ENCODE measurements around a stretch of chr10.

DNA sequence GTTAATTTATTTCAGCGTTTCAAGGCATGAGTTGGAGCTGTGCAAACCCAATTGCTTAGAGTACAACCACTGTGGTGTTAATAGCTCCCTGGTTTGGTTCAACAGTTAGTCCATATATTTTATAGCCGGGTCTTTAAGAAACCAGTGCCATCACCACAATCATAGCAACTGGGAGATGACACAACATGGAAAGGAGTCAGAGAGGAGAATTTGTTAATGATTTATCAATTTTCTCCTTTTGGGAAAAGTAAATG is 120.1 kb downstream of the ARID5B start:
- PRO-cap, result no peak
- RAMPAGE, long total RNA, result no peak

DNA sequence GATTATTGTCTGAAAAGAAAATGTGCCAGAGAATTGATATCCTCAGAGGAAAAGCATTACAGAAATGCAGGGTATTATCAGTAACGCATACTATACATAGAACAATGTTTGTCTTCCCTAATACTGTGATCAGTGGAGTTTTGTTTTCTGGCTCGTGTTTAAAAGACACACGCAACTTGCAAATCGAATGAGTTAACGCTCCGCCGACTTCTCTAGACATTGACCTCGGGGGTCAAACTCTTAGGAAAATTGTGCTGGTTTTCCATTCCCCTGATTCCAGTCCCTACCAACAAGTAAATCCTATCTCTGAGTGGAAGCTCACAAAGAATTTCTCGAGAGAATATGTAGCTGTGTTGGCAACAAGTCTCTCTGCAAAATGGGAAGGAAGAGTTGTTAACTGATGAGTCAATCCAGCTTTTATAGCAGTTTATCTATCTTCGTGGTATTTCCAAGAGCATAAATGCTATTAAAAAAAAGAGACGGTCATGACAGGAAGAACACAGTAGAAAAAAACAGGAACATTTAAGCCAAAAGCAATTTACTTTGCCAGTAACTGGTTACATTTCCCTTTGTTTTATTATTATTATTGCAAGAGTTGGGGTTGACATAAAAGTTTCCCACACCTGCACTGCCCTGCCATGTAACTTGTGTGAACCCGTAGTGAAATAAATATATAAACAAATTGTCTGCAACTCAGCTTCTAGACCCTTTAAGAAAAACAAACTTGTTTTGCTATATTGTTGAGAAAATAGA is 144.4 kb downstream of the ARID5B start:
- PRO-cap, result no peak
- RAMPAGE, long total RNA, result no peak

DNA sequence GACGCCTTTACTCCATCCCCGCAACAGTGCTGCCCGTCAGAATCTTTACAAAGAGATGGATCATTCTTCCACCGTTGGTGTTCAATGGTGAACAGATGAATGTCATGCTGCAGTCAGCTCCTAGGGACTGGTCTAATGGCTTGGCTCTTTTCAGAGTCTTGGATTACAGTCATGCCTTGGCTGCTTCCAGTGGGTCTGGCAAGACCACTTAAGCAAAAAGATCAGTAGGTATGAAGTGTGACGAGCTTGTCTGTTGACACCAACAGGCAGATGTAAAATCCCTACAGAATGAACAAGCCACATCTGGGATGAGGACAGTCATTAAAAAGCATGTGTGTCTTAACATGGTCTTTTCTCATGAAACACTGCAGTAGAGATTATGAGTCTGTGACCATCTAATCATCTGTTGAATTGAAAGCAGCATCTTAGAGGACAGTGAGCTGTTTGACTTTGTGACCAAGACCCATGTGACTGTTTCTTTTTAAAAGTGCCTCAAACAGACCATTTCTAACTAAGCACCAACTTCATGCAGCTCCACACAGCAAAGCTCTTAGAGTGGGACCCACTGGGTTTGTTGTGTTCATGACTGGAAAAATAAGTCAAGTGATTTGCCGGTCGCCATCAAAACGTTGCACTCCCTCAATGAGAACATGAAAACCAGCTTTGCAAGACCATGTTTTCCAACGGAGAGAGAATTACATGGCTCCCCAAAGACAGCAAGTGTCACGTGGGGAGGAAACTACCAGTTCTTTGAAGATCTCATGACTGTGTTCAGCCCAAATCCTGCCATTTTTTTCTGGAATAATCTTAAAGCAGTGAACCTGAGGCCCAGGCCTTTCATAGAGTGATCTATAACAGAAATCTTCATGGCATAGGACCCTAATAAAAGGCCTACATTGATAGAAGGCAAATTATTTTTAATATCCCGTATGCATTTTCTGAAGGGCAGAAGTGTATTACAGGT is 151.5 kb downstream of the ARID5B start:
- PRO-cap, result no peak
- RAMPAGE, long total RNA, result no peak

- PRO-cap, result no peak
- RAMPAGE, long total RNA, result no peak
These were observed 162.4 kb downstream of the ARID5B start for GRCh38 chr10:62063803-62064490.

- PRO-cap, result no peak
- RAMPAGE, long total RNA, result no peak
These were observed 186.3 kb upstream of the ADO start for GRCh38 chr10:62618120-62618646.

DNA sequence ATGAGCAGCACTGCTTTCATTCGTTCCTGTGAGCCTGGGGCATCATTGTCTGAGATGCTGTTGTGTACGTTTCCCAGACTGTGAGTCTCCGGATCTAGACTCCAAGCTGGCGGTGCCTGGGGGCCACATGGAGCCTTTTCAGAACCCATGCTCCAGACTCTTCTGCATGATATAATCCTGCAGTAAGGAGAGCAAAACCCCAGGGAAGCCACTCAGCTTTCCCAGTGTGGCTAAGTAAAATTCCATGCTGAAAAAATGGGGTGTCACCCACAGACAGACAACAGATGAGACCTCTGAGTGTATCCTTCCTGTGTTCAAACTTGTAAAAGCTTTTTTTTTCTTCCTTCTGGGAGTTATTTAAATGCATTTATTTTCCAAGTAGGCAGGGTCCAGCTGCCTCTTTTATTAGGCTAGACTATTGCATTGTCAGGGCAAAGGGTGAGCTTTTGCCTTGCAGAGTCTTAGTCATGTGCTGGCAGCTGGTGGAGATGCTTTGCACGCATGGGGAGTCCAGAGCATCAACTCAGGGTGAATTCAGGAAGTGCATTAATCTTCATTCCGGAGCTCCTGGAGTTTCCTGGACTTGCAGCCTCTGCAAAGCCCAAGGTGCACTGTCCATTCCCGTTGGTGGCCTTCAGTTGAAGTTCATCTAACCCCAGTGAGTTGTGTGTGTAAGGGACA is 185.7 kb upstream of the ADO start:
- PRO-cap, result no peak
- RAMPAGE, long total RNA, result no peak

GRCh38 chr10:62631945-62633323 is 172.1 kb upstream of the ADO start:
- PRO-cap, result no peak
- RAMPAGE, long total RNA, result no peak

- PRO-cap, result no peak
- RAMPAGE, long total RNA, result no peak
These were observed 4.9 kb downstream of the EGR2 start for GRCh38 chr10:62810955-62811898.

GRCh38 chr10:62911634-62912106 is 95.5 kb upstream of the EGR2 start:
- PRO-cap, result no peak
- RAMPAGE, long total RNA, result no peak

DNA sequence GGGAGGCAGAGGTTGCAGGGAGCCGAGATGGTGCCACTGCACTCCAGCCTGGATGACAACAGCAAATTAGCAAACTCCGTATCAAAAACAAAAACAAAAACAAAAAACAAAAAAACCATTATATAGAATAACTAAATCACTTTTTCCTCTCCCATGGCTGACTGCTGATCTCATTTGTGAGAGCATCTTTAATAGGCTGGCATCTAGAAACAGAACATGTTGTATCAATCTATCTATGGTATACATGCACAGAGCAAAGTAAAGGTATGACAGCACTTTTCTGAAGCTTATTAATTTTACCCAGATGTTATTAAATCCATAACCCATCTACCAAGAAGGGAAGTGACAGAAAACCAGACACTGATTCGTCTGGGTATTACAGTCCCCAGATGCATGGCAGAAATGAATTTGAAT is 31.7 kb downstream of the NRBF2 start:
- PRO-cap, result no peak
- RAMPAGE, long total RNA, result no peak

DNA sequence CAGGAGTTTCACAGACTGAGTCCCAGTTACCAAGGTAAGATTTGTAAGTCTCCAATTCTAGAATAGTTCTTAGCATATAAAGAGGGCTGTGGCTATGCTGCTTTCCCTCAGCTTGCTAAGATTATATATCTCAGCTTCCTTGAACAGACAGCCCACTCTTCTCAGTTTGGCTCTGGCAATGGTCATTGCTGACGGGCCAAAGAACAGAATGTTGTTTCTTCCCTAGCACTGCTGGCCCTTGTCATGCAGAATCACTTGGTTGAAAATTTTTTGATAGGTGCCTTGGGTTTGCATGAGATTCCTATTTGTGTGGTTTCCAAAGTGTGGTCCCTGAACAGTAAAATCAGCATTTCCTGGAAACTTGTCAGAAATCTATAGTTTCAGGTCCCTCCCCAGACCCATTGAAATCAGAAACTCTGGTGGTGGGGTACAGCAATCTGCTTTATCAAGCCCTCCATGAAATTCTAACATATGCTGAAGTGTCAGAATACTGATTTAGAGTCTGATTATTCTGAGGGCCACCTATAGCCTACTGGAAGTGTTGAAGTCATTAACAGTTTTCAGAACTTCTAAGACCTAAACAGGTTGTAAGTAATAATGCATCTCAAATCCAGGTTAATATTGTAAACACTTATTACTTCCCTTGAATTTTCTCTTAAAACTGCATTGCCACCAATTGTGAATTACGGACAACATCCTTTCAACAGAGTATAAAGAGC is 38.3 kb downstream of the NRBF2 start:
- PRO-cap, result no peak
- RAMPAGE, long total RNA, result no peak

DNA sequence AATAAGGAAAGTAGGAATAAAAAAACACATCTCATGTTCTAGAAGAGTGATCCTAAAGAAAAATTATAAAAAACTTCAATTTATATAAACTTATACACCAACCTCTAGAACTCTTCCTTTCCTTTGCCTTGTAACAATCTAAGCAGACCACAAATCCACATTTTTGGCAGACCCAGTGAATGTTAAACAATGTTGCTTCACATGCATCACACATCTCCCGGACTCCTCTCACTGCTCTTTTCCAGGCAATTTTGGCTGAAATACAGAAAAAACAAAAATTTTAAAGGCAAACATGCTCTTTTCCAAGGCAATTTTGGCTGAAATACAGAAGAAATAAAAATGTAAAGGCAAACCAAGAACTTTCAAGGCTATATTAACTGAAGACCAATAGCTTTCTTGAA is 64.2 kb downstream of the NRBF2 start:
- PRO-cap, result no peak
- RAMPAGE, long total RNA, result no peak

GRCh38 chr10:63200071-63200788 is 67.1 kb downstream of the NRBF2 start:
- PRO-cap, result no peak
- RAMPAGE, long total RNA, result no peak

GRCh38 chr10:63201344-63201704 is 68.2 kb downstream of the NRBF2 start:
- PRO-cap, result no peak
- RAMPAGE, long total RNA, result no peak

DNA sequence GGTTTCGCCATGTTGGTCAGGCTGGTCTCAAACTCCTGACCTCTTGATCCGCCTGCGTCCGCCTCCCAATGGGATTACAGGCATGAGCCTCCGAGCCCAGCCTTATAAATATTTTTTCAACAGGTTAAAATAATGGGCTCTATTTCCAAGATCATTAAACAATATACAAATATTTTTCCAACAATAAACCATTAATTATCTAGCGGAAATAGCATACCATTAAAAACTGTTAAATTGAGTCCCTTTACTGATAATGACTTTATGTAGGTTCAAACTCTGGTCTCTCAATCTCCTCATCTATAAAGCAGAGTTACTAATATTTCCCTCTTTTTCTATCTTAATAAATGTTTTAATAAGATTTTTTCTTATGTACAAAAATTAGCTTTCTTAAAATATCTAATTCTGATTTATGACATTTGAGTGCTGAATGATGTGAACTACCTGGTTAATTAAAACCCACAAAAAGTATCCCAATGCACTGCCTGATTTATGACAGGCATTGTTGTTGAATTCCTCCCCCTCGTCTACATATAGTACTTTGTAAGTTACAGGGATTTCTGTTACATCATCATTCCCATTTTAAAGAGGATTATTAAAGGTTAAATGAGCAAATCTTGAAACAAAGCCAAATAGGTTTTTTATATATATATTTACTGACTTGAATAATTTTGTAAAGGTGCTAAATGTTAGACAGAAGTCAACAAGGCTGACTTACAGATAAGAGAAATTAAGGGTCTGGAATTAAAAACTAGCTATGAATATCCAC is 91.0 kb downstream of the NRBF2 start:
- PRO-cap, result no peak
- RAMPAGE, long total RNA, result no peak

DNA sequence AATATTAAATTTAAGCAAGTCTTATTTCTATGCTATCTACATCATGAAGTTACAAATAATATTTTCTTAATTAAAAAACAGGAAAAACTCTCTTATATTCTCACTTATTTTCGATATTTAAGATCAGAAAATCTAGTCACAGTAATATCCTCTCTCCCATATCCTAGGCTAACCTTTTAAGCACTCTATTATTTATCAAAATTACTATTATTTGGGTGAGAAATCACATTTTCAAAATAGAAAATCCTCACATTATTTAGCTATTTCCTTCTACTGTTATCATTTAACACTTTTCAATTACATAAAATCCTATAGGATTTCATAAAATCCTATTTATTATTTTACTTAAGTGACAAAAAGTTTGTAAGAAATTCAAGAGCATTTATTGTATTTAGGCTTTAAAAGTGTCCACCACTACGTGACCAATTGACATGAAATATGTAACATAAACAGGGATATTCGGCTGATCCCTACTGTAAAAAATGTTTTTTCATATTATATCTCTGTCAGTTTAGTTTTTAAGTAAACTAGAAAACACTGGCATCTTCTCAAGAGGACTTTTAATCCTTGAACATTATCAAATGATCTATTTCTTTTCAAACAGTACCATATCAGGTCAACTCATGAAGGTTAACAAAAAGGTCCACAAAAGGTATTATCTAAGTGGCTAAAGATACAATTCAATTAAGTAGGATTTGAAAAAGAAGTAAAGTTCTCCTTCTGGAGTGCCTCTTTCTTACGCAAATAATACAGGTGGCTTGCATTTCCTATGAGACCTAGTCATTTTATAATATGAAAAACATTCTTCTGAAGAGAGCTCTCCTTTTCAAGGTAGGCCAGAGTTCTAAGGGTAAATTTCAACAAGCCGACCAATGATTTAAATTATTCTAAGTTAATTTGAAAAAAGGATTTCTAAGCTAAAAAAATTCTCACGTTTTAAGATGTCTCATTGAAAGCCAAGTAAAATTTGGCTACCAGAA is 133.2 kb downstream of the NRBF2 start:
- PRO-cap, result no peak
- RAMPAGE, long total RNA, result no peak

DNA sequence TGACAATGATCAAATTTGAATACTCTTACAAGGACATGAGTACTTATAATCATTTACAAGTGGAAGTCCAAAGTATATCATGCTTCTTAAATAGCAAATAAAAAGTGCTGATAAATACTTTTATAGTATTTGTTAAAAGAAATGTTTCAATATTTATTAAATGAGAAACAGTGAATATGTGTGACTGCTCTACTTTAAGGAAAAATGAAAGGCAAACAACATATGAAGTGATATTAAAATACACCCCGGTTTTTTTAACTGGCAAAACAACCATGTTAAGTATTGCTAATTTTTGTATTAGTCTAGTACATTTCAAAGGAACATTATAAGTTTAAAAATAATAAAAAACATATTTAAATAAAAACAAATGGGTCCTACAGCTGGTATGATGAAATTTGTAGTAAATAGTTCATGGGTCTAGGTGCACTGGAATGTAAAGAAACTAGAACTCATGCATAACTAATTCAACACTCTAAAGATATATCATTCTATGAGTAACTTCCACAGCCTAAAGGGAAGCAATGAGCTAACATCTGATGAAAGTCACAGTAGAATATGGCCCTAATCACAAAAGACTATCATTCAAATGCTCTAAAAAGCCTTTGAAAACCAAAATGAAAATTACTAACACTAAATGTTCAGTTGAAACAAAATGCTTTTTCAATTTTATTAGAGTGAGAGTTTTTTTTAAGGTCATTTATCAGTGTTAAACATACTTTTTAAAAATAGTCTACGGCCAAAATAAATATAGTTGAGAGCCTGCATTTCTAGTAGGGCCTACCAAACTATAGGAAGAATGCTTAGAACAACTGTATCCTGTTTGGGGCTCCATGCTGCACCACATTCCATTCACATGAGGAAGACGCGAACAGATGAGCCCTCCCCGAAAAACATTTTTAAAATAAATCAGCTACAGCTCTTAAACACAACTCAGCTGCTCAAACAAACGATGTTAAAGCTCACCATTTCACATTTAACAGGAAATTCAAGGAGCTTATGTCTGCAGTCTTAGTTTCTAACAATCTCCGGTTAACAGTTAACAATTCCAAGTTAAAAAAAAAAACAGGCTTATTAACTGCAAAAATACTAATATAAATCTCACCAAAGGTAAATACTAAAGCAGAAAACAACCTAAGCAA is 134.3 kb downstream of the NRBF2 start:
- PRO-cap, result no peak
- RAMPAGE, long total RNA, result no peak

DNA sequence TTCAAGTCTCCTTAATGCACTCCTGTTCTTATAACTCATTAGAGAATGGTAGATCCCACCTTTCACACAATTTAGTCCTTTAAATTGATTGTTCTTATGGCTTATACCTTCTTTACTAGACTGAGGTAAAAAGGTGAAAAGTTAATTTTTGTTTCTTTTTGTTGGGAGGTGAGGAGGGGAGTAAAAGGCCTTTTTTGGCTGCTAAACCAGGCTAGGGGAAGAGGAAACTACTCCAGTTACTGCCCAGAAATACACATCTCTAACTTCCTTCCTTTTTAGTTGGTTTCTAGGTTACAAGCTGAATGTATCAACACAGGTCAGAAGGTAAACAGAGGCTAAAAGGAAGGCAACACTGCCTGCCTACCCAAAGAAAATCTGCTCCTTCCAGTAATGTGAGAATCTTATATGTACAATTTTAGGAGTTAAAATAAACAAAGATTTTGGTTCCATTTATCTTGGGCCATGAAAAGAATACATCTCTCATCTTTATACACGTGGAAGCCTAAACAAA is 140.4 kb downstream of the NRBF2 start:
- PRO-cap, result no peak
- RAMPAGE, long total RNA, result no peak

GRCh38 chr10:63481660-63481933 is 15.8 kb upstream of the JMJD1C start:
- PRO-cap, result no peak
- RAMPAGE, long total RNA, result no peak

DNA sequence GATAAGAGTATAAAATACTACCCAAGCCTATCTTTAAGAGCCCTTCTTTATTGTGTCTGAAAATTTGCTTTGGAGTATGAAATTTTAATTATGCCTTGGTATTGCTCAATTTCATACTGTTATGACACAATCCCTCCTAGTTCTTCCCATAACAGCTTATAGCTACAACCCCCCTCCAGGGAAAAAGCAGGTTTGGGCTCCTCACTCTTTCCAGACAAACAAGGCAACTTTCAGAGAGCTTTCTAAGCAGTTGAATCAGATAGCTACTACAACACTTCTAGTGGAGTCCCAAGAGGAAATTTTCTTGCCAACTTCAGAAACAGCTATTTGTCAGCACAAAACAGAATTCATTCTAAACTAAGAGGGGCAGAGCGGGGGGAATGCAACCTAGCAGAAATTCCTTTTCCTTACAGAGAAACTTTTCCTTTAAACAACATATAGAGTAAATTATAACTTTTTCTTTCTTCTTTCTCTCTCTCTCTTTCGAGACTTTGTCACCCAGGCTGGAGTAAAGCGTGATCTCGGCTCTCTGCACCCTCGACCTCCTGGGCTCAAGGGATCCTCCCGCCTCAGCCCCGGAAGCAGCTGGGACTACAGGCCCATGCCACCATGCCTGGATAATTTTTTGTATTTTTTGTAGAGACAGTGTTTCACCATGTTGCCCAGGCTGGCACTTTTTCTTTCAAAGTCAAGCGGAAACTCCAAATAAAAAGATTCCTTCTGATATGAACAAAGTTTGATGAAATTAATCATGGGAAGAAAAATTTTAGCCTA is 26.0 kb upstream of the JMJD1C start:
- PRO-cap, result no peak
- RAMPAGE, long total RNA, result no peak